A172 (cell line): ENCODE measurements around the genes DGKH and FAM216B.

DNA sequence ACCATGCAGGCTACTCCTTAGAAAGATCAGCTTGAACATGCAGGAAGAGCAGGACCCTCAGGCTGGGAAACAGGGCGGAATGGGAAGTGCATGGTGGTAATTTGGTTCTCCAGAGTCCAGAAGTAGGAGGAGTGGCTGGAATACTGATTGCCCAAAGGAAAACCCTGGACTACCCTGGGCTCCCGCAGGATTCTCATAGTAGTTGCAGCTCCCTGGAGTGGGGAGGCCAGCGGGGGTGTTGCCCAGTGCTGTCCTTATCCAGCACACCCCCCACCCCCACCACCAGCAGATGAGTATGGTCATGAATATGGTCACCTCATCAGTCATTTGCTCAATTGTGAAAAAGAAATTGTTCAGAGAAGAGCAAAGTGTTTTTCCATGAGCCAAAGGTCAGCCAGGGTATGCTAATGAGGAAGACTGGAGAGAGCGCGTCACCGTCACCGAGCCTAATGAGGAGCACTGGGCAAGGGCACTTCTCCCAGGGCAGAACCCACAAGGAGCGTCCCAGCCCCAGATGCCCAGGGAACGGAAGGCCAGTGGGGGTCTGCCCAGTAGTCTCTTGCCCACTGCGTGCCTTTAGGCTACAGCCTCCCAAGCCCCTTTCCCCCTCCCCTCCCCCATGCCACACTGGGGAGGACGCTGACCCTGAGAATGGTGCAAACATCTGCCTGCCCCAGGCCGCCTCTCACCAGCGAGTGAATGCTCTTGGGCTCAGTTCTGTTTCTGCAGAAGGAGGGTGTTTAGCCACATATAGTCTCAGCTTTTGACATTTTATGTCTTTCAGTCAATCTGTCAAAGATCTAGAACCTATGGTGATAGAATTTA is 5.3 kb downstream of the SLC25A15 start:
- RAMPAGE, long total RNA = no peak

DNA sequence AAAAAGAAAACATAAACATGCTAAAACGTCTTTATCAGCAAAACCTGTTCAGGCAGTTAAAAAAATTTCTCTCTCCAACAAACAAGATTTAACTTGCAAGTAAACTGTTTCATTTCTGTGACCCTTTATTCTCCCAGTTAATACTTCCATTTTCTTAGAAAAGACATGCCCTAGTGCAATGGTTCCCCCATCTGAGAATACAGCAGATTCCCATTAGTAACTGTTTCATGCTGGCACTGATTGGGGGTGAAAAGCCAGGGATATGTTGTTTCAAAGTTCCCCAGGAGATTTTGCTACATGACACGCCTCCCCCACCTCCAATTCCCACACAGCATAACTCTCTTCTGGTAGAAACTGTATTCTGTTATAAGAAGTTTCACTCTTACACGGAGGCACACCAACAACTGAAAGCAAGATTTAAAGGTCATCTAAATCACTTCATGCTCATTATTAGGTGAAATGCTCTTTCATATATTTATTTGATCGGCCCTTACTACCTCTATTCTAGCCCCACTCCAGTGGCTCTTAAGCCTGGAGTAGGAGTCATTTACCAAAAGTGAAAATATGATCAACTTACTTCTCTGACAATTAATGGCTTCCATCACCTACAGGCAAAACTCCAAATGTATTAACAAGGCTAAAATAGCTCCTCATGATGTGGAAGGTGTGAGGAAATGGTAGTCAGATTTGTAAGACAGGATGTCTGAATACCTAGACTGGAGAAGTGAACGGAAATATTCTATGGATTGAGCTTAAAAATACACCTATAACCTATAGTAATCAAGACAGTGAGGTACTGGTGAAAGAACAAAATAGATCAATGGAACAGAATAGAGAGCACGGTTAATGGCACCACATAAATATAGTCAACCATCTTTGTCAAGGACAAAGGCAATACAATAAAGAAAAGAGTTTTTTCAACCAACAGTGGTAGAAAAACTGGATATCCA is 24.1 kb downstream of the ELF1 start:
- RAMPAGE, long total RNA = no peak

GRCh38 chr13:41005369-41006143 is 13.6 kb downstream of the ELF1 start:
- RAMPAGE, long total RNA = no peak

DNA sequence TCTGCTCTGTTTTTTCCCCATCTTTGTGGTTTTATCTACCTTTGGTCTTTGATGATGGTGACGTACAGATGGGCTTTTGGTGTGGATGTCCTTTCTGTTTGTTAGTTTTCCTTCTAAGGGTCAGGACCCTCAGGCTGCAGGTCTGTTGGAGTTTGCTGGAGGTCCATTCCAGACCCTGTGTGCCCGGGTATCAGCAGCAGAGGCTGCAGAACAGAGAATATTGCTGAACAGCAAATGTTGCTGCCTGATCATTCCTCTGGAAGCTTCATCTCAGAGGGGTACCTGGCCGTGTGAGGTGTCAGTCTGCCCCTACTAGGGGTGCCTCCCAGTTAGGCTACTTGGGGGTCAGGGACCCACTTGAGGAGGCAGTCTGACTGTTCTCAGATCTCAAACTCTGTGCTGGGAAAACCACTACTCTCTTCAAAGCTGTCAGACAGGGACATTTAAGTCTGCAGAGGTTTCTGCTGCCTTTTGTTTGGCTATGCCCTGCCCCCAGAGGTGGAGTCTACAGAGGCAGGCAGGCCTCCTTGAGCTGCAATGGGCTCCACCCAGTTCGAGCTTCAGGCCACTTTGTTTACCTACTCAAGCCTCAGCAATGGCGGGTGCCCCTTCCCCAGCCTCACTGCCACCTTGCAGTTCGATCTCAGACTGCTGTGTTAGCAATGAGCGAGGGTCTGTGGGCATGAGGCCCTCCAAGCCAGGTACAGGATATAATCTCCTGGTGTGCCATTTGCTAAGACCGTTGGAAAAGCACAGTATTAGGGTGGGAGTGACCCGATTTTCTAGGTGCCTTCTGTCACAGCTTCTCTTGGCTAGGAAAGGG is 13.7 kb upstream of the WBP4 start:
- RAMPAGE, long total RNA = no peak

- RAMPAGE, long total RNA = no peak
Measured at GRCh38 chr13:41356709-41357088, 45.6 kb downstream of the NAA16 start.

- RAMPAGE, long total RNA = no peak
Measured at GRCh38 chr13:41907262-41907858, 53.5 kb downstream of the VWA8 start.

- RAMPAGE, long total RNA = no peak
Measured at GRCh38 chr13:42001357-42002174, 40.7 kb upstream of the VWA8 start.

GRCh38 chr13:42048336-42049367 is at the start of gene DGKH:
Gene DGKH, plus strand, starts transcription at chr13:42048648.
- RAMPAGE, long total RNA = no peak

GRCh38 chr13:42325179-42325650 is 53.3 kb downstream of the AKAP11 start:
- RAMPAGE, long total RNA = no peak

DNA sequence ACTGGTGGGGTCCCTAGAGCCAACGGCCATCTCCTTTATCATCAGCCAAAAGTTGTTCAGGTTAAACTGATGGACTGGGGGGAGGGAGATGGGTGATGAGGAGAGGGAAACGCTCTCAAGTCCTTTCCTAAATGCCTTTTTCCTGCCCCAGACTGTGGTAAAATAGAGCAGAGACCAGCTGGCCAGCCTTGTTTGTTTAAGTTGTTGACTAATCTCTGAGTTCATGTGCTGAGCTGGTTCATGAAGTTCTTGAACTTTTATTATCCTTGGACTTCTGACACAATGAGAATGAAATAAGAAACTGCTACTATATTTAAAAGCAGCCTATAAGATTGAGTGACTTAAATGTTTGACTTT is 20.3 kb upstream of the TNFSF11 start:
- RAMPAGE, long total RNA = no peak

GRCh38 chr13:42781217-42781763 is at the start of gene FAM216B:
Gene FAM216B, plus strand, starts transcription at chr13:42781584.
- RAMPAGE, long total RNA = no peak

DNA sequence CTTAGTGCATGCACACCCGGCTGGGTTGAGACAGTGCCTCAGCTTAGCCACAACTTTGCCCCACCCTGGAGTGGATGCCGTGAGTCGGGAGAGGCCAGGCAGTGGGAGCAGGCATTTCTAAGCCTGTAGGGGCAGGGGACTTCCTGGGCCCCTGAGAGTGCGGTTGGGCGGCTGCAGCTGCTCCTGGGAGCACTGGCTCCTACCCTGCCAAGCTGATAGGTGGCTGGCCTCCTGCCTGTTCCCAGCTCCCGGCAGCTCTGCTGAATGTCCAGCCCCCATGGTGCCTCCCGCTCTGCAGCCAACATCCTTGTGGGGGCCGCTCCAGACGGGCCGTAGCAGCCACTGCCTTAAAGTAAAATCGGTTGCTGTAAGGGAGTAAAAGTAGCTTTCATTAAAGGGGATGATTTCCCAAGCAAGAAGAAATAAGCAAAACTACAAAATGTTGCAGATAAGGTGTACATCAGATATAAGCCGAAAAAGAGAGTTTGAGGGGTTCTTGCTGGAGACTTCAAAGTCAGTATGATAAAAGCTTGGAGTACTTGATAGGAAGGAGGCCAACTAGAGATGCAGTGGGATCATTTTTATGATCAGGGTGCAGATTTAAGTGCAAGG is 13.5 kb downstream of the DNAJC15 start:
- RAMPAGE, long total RNA = no peak

- RAMPAGE, long total RNA = no peak
Measured at GRCh38 chr13:43511288-43511920, 275.4 kb downstream of the ENOX1 start.

GRCh38 chr13:43908737-43909366 is 29.1 kb downstream of the LACC1 start:
- RAMPAGE, long total RNA = no peak

DNA sequence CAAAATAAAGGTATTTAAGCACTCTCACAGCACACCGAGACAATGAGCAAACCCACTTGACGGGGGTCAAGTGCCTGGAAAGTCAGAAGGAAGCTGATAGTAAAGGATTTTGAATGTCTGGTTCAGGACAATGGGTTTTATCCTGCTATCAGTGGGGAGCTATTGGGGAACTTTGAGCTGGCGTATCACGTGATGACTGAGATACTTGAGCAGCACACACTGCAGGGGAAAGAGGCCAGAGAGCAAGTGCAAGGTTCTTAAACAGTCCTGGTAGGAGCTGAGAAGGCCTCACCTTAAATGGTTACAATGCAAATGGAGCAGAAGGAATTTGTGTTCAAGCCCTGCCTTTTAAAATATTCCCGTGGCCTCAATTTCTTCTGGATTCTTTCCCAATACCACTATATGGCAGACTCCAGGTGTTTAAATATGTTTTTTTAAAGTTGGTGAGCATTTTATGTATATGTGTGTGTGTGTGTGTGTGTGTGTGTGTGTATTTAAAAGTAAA is 56.0 kb downstream of the SMIM2 start:
- RAMPAGE, long total RNA = no peak

DNA sequence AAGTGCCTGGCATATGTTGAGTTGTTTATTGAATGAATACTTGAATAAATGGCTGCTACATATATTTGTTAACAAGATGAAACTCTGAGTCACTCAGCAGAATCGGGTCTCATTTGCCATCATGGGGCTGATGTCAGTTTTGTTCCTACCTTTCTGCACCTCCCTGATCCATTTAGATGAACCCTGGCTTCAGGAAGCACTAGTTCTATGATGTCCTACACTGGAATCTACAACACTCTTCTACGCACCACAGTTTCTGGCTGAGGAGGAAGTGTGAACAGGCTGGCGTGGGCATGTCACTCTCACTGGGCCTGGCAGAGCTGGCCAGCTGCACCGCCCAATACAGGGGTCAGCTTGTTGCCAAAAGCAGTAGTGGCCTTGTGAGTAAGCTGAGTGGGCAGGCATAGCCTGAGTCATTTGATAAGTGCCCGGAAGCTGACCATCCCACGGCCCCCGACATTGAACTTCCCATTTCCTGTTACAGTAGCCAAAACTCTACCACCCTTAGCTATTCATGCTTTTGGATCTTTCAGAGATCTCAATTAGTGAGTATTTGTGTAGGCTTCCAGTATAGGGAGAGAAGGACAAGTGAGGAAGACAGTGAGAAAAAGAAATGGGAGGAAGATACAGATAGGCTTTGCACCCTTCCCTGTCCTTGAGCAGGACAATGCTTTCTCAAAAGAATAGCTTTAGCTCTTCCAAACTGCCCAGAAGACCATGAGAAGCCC is 28.4 kb downstream of the SMIM2 start:
- RAMPAGE, long total RNA = no peak

DNA sequence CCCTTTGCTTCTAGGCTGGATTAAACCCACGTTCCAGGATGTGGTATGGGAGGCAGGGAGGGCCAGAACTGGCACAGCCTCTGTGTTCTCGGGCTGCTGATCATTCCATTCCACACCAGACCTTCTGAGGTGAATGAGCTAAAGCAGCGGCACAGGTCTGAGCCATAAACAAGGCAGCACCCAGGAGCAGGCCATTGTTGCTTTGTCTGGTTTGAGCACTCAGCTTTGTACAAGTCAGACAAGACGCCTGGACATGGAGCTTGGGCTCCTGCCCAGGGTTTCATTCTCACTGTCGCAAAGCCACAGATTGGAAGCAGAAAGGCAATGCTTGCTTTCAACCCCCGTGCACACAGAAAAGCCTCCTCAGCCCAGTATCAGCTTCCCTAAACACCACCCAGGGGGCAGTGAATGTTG is 5.5 kb downstream of the SMIM2 start:
- RAMPAGE, long total RNA = no peak

GRCh38 chr13:44158850-44159494 is 2.1 kb downstream of the SMIM2 start:
- RAMPAGE, long total RNA = no peak

GRCh38 chr13:44364470-44365180 is 9.0 kb upstream of the SERP2 start:
- RAMPAGE, long total RNA = no peak

DNA sequence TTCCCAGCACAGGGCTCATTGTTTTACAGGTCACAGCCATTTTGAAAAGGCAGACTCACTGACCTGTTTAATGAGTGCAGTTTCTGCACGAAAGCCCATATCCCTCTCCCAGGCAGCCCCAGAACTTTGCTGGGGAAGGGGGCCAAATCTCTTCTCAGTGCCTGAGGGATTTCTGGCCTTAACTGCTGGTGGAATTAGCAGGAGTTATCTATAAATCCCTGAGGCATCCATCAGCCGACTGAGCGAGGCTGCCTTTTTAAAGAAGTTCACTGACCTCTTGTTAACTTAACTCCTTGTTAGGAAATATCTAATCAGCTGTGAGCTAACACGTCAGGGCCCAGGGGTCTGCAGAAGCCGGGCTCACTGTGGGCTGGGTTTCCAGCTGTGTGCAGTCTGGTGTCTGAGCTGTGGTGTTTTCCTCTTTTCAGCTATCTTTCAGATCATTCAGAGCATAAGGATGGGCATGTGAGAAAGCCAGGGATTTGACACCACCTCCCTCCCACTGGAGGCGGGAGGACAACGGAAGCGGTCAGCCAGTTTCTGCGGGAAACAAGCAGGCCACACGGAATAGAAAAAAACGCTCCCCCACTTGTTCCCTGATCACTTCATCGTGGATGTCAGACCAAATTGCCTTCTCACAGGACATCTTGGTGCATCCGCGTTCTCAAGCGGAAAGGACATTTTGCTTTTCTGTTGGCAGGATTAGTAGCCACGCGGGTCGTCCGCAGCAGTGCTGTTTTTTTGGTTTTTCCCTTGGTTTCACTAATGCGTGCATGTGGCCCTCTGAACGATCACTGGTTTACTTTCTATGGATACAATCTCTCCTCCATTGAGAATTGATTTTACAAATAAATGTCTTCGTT is 23.5 kb downstream of the SERP2 start:
- RAMPAGE, long total RNA = no peak